A375 (cell line): Measurements from ENCODE around the genes IFRD1, BMT2 and TFEC.

- RAMPAGE, long total RNA = no peak
Measured at GRCh38 chr7:112422358-112422600, 28.0 kb upstream of the IFRD1 start.

- RAMPAGE, long total RNA = no peak
Measured at GRCh38 chr7:112449826-112450884, at the start of gene IFRD1. IFRD1 (plus strand) TSS chr7:112450460.

GRCh38 chr7:112476714-112477218, 4.0 kb upstream of the LSMEM1 start:
- RAMPAGE, long total RNA = no peak

DNA sequence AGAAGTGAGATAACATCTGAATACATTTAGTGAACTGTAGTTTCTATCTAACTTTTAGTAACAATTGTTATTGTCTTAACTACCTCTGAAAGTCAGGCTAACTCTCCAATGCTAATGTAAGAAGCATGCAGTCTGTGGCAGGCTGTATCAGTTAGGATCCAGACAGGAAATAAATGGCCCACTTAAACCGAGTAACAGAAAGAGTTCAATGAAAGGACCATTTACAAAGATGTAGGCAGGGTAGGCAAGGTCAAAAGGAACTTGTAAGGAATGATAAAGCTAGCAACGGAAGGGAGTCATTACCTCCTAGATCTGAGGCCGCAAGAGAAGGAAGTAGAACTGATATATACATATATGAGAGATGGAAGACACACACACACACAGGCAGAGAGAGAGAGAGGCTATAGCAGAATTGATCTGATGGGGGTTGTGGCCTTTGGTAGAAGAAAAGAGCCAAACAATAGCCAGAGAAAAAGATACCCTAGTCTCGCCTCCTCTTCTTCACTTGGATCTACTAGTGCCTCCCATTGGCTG, 91.1 kb downstream of the LSMEM1 start:
- RAMPAGE, long total RNA = no peak

DNA sequence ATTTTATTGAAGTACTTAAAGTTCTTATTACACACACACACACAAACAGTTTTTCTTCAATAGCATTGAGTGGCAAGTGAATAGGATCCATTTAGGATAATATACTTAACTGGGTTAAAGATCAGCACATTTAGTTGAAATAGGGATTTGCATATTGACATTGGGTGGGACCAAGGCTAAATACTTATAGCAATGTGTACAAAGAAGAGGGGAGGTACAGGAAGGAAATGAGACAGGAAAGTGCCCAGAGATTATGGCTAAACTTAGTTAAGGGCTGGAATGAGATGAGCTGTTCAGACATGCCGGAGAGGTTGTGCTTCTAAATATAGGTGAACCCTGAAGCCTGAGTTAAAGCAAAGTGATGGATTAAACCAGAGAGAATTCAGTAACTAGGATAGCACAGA, 95.1 kb downstream of the LSMEM1 start:
- RAMPAGE, long total RNA = no peak

DNA sequence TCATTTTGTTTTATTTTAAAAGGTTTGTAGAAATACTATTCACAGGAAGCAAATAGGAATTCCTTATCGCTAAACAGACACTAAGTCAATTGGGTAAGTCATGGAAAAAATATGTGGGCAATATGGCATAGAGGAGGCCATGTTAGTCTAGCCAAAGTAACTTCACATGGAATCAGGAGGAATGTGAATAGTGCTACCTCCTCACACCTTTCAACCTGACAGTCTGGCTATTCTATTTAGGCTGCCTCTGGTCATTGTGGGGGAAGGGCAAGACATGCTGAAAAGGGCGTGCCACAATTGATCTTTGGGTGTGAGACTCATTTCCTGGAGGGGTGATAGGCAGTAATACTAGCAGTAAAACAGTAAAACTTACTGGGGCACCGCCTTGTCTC, 88.9 kb downstream of the TMEM168 start:
- RAMPAGE, long total RNA = no peak

DNA sequence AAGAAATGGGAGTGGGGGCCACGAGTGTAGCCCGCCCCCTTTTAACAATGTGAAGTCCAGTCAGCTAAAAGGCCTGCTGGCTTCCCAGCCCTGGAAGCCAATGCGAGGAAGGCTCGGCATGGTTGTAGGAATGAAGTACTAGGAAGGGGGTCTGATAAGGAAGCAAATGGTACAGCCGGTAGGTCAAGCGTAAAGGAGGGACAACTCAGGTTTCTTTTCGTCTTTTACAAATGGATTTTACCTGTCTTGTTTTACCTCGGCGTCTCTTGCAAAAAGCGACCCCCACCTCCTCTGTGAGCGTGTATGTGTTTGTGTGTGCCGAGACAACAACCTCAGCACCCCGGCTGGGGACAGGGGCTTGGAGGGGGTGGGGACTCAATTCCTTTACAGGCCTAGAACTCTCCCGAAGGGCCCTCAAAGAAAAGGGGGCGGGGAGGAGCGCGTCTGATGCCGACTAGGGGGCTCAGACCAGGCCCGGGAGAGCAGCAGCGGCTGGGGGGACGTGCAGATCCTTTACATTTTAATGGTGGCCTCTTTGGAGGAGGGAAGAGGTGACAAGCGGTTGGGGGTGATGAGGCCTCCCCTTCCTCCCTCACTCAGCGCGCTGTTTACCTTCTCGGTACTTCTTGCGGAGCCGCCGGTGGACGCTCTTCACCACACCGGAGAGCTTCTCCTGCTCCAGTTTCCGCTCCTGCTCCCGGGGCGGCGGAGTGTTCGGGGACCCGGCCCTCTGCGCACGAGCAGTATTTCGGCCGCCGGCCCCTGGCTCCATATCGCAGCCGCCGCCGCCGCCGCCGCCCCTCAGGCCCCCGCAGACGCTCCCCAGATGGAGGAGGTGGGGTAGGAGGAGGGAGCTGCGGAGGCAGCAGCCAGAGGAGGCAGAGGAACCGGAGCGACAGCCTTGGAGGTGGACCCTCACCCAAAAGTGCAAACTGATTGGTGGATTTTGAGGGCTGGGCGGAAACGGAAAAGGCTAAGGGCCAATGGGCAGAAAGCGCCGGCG, at the start of gene BMT2:
TSS of gene BMT2 (minus strand) at position 897 of the 1,003 bp plus-strand sequence.
- RAMPAGE, long total RNA = no peak

- RAMPAGE, long total RNA = no peak
Measured at GRCh38 chr7:113551826-113552297, 366.9 kb downstream of the PPP1R3A start.

DNA sequence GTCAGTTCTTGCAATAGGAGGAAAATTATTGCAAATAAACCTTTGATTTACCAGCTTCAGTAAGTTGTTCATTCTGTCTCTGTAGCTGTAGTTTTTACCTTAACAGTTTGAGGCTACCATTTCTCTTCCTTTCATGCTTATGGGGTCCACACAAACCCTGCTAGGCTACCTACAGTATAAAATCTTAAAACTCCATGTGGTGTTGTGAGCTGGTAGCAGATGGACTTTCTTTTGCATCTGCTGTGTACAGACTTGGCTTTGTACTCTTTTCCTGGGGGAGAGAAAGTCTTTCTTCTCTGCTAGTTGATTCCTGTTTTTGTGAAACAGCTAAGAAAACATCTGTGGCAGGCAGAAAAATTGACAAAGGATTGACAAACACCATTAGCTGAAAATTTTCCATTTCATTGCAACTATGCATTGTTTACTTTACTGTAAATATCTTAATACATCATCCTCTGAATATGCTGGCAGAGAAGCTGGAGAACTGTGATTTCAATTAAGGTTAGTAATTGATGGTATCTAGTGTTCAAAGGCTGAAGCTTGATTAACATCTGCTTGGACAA, 492 bp upstream of the FOXP2 start:
- RAMPAGE, long total RNA = no peak

DNA sequence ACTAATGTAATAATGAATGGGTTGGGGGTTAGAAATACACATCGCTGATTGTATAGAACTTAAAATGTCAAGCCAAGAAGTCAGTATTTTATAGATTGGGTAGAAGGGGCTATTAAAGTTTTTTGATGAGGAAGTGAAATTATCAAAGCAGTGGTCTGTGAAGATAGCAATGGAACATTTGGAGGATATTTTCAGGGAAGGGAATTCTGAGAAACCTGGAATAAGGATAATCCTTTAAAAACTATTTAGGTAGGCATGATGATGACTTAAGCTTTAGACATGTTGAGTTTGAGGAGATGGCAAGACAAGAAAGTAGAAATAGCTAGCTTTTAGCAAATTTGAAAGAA, 126.2 kb downstream of the FOXP2 start:
- RAMPAGE, long total RNA = no peak

DNA sequence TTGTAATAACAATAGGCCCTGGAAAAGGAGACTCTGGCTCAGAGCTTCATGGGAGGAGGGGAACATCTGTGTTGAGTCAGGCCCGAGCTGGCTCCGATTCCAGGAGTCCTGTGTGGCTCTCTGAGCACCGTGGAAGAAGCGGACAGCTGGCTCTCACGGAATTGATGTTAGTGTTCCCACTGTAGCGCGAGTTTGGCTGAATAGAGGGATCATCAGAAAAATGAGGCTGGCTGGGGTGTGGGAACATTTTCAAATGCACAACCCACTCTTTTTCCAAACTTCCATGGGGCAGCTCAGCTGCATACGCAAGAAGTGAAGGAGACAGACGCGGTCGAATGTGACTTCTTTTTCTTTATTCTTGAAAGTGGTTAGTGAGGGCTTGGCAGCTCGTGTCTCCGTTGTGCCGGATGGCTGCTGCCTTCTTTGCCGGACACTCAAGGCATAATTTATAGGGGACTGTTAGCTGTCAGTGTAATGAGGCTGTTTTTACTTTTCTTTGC, 22.9 kb downstream of the MDFIC start:
- RAMPAGE, long total RNA = no peak

GRCh38 chr7:114995647-114996592, 74.0 kb downstream of the MDFIC start:
- RAMPAGE, long total RNA = no peak

GRCh38 chr7:115088866-115089205, 166.9 kb downstream of the MDFIC start:
- RAMPAGE, long total RNA = no peak

- RAMPAGE, long total RNA = no peak
Measured at GRCh38 chr7:116030419-116031315, at the start of gene TFEC. TFEC (minus strand) TSS chr7:116030763.

DNA sequence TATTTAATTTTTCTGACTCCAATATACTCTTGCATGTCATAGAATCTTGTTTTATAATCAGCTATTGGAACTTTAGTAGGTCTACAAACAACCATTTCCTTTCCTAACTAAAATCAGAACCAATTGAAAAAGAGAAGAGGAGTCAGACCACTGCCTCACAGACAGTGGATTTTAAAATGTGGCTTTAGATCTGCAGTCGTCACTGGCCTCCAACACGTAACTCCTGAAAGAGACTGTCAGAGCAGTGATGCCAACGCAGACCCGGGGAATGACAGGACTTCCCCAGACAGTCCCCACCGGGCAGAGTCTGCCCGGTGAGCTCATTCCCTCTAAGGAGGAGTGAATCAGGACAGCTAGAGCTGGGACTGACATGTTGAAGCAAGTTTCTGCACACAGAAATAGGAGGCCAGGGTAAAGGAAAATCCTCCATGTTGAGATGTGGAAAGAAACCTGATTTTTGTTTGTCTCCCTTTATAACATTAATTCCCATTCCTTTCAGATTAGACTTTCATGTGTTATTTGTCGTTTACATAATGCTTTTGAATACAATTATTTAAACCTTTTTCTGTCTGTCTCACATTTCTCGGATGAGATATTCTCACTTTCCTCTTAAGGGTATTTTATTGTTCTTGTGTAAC, 105.0 kb downstream of the TES start:
- RAMPAGE, long total RNA = no peak

DNA sequence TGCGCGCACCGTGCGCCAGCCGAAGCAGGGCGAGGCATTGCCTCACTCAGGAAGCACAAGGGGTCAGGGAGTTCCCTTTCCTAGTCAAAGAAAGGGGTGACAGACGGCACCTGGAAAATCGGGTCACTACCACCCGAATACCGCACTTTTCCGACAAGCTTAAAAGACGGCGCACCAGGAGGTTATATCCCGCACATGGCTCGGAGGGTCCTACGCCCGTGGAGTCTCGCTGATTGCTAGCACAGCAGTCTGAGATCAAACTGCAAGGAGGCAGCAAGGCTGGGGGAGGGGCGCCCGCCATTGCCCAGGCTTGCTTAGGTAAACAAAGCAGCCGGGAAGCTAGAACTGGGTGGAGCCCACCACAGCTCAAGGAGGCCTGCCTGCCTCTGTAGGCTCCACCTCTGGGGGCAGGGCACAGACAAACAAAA, 90.5 kb upstream of the CAV2 start:
- RAMPAGE, long total RNA = no peak

DNA sequence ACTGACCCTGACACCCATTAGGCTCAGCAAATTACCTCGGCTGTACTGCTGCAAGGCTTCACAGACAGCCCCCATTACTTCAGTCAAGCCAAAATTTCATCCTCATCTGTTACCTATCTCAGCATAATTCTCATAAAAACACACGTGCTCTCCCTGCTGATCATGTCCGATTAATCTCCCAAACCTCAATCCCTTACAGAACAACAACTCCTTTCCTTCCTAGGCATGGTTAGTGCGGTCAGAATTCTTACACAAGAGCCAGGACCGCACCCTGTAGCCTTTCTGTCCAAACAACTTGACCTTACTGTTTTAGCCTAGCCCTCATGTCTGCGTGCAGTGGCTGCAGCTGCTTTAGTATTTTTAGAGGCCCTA, 40.7 kb upstream of the CAV2 start:
- RAMPAGE, long total RNA = no peak

DNA sequence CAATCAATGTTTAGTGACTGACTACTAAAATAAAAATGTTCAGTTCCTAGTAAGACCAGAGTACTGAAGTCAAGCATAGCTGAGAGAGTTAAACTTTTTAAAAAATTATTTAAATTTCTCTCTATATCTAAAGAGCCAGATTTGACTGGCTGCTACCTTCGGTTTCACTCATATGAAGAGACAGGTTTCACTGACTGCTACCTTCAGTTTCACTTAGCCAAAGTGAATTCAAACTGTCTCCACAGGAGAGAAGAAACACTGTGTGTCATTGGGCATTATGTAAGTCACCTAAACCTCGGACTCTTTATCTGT, 41.7 kb upstream of the MET start:
- RAMPAGE, long total RNA = no peak

DNA sequence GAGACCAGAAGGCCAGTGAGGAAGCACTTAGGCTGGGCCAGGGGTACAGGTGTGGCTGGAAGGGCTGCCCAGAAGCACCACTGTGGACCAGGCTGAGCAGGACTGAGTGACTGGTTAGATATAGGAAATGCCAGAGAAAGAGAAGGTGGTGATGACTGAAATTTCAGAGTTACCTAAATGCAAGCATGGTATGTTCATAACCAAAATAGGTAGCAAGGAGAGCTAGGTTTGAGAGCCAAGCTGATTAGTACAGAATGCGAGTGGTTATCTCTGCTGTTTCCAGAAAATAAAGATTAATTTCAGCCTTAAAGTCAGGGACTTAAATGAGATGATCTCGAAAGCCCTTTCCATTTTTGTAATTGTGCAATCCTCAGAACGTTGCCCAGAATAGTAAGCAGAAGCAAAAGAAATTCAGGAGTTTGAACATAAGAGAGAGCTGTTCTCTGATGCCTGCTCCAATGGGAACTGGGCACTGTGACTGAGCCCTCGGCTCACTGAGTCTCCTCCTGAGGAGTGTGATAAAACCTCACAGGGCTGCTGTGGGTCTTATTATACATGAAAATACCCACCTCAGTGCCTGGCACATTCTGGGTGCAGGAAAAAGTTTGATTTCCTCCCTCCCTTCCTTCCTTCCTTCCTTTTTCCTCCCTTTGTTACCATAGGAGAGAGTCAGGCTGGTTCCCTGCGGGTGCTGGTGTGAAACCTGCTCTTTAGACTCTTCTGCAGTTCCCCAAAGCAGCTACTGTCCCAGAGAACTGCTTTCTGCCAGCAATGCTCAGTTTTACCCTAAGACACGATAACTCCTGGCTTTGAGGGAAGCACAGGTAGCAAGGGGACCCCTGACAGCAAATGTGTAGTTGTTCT, 55.1 kb downstream of the MET start:
- RAMPAGE, long total RNA = no peak

- RAMPAGE, long total RNA = no peak
Measured at GRCh38 chr7:116771646-116771968, 90.8 kb upstream of the CAPZA2 start.